Endothelial cell of umbilical vein (primary cell): ENCODE measurements around the genes LYZL2 and NRP1.

- PRO-cap: no peak
CAGE:
- cytosol, long polyA minus RNA: no peak
- cytosol, long polyA plus RNA: no peak
- long polyA plus RNA: no peak
- nucleus, long polyA minus RNA: no peak
- nucleus, long polyA plus RNA: no peak
These were observed 27.2 kb downstream of the SVIL start for GRCh38 chr10:29607470-29608042.

DNA sequence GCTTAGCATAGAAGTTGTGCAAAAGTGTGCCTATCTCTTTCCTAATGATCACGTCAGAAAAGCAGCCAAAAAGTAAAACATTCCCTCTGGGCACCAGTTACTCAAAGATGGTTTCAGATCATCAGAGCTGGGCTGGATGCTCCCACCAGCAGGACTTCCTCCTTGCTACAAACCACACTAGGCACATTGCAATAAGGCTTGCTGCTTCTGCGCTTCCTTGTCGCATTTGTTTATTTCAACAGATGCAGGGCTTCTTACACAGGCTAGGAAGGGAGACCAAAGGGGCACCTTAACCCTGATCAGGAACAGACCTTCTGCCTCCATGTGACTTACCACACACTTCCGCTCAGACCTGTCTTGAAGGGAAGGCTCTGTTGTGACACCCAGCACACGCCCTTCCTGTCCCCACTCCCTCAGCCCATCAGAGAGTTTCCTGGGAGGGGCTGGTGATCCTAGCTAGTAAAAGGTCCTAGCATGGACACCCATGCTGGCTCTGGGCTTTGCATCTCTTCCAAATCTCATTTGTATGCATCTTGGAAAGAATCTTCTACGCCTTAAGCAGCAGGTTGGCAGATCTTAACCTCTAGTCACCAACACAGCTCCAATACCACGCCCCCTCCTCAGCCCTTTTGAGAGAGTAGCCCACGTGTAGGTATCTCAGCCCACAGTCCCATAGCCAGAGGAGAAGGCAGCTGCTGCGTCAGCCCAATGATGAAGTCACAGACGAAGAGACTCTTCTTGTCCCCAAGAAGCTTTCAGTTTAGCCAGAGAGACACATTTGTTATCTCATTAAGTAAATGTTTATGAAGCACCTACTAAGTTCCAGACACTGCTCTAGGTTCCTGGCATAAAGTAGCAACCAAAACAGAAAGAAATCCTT is 47.1 kb upstream of the SVIL start:
- PRO-cap: no peak
CAGE:
- cytosol, long polyA minus RNA: no peak
- cytosol, long polyA plus RNA: no peak
- long polyA plus RNA: no peak
- nucleus, long polyA minus RNA: no peak
- nucleus, long polyA plus RNA: no peak

GRCh38 chr10:29734165-29734515 is 99.4 kb upstream of the SVIL start:
- PRO-cap: no peak
CAGE:
- cytosol, long polyA minus RNA: no peak
- cytosol, long polyA plus RNA: no peak
- long polyA plus RNA: no peak
- nucleus, long polyA minus RNA: no peak
- nucleus, long polyA plus RNA: no peak

DNA sequence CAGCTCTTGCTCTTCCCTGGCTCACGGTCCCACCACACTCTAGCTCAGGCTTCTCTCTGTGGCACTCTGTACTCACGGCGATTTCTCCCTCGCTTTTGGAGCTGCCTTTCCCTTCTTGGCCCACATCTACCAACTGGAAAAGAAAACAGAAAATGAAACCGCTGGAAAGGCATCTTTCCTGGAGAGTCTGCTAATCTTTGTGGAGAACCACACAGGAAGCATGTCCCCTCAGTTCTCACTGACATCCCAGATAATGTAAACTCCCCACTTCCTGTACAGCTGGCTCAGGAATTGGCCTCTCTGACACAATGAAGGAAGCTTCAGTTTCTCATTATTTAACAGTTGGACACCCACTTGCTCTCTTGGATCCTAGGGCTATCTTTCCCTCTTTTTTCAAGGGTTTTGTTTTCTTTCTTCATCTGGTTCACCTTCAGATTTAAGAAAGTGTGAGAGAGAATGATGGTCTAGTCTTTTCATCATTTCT is 209.8 kb downstream of the JCAD start:
- PRO-cap: bidirectional peak, plus-strand start at position 323 of the sequence, minus-strand start at position 135 of the sequence
CAGE:
- cytosol, long polyA minus RNA: no peak
- cytosol, long polyA plus RNA: no peak
- long polyA plus RNA: no peak
- nucleus, long polyA minus RNA: no peak
- nucleus, long polyA plus RNA: no peak

- PRO-cap: unidirectional peak, minus-strand start at chr10:29858443
CAGE:
- cytosol, long polyA minus RNA: no peak
- cytosol, long polyA plus RNA: no peak
- long polyA plus RNA: no peak
- nucleus, long polyA minus RNA: no peak
- nucleus, long polyA plus RNA: no peak
These were observed 201.0 kb downstream of the JCAD start for GRCh38 chr10:29858170-29859045.

DNA sequence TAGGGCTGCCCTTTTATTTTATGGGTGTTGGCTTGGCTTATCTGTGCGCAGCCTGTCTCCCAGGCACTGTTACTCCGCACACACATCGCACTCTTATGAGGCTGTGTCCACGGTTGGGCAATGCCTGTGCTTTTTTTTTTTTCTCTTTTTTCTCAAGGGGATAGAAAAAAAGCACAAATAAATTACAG is 177.9 kb downstream of the JCAD start:
- PRO-cap: no peak
CAGE:
- cytosol, long polyA minus RNA: no peak
- cytosol, long polyA plus RNA: no peak
- long polyA plus RNA: no peak
- nucleus, long polyA minus RNA: no peak
- nucleus, long polyA plus RNA: no peak

DNA sequence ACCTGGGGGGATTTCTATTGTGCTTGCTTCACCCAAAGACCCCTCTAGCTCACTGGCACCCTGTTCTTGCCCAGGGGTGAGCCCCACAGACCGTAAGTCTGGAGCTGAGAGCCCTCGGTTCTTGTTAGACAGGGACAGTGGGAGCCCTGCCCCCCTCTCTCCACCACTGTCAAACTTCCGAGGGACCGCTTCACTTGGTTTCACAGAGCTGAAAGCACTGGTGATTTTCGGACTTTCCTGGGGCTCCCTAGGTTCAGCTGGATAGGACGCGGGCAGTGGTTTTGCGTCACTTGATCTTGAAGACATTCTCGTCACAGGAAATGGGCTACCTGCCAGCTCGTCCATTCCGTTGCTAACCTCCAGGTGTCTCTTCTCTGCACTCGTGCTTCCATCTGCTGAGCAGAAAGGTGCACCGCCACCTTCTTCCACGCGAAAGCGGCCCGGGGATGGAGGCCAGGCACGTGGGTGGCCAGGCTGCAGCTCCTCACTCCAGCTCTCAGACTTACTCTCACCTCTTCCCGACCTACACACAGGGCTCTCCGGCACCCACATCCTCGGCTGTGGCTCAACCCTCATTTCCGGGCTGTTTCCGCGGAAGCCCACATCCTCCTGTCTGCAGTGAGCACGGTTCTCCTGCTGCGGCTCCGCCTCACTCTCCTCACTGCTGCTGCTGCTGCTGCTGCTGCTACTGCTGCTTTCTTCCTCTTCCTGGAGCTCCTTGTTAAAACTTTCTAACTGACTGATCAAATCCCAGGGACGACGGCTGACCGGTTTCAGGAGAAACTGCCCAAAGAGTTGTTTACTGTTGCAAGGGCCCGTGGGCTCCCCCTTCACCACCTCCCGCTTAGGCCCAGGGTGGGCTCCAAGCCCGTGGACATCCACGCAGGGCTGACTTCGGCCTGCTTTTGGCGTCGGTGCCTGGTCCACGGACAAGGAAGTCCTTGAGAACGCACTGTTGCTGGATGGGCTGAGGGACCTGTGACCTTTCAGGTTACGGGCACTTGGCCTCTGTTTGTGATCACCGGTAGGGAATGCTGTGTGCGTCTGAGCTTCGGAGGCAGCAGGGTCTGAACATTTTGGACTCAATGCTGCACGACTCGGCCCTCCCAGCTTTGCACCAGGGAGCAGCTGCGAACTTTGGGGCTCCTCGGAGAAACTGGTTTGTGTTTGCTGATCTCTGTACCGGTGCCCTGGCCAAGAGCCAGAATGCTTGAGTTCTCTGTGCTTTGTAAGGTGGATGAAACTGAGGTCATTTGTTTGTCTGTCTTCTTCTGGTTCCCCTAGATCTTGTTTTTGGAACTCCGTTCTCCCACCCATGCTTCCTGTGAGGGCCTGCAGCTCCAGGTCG is 32.0 kb downstream of the JCAD start:
- PRO-cap: bidirectional peak, plus-strand start at position 652 of the sequence, minus-strand start at position 500 of the sequence; unidirectional peak, minus-strand start at position 1,158 of the sequence
CAGE:
- cytosol, long polyA minus RNA: start-site peak on the minus strand centred at position 566 of the sequence, 92 bp wide, 10 reads; start-site peak on the minus strand centred at position 839 of the sequence, 222 bp wide, 11 reads
- cytosol, long polyA plus RNA: no peak
- long polyA plus RNA: no peak
- nucleus, long polyA minus RNA: no peak
- nucleus, long polyA plus RNA: no peak

DNA sequence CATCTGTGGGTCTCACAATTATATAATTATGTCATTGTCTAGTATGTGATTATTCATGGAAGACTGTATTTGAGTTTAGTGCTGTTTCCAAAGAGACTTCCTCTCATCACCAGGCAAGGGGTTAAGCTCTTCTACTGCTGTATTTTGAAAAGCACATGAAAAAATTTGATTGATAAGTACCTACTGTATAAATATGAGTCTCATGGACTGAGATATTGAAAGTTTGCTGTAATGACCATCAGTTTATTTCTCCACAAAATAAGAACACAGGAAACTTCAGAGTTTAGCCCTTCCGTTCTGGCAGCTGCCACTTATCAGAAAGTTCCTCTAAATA is 92.1 kb downstream of the LYZL2 start:
- PRO-cap: no peak
CAGE:
- cytosol, long polyA minus RNA: no peak
- cytosol, long polyA plus RNA: no peak
- long polyA plus RNA: no peak
- nucleus, long polyA minus RNA: no peak
- nucleus, long polyA plus RNA: no peak

GRCh38 chr10:30553656-30554900 is 75.5 kb downstream of the LYZL2 start:
- PRO-cap: bidirectional peak, plus-strand start at chr10:30554057, minus-strand start at chr10:30554006; bidirectional peak, plus-strand start at chr10:30554349, minus-strand start at chr10:30554346
CAGE:
- cytosol, long polyA minus RNA: no peak
- cytosol, long polyA plus RNA: no peak
- long polyA plus RNA: no peak
- nucleus, long polyA minus RNA: no peak
- nucleus, long polyA plus RNA: no peak

- PRO-cap: no peak
CAGE:
- cytosol, long polyA minus RNA: no peak
- cytosol, long polyA plus RNA: no peak
- long polyA plus RNA: no peak
- nucleus, long polyA minus RNA: no peak
- nucleus, long polyA plus RNA: no peak
These were observed at the start of gene LYZL2 for GRCh38 chr10:30629602-30629805. TSS of gene LYZL2 (minus strand) at chr10:30629753.

DNA sequence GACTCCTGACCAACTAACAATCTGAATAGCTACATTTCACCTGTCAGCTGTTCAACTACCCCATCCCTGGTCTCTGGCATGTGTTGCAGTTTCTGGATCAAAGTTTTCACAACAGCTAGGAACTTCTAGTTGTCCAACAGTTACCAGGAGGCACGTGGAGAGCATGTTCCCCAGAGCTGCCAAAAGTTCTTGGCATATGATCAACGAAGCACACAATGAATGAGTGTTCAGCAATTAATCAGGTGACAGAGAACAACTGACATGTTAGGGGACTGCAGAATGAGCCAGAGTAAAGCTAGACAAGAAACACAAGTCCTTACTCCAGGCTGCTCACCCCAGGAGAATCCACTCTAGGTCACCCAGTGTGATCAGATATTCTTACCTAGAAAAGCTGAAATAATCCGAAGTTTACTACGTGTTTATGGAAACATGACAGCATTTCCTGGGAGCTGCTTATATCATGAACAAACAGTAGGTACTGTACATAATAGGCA is 50.7 kb downstream of the ZNF438 start:
- PRO-cap: no peak
CAGE:
- cytosol, long polyA minus RNA: no peak
- cytosol, long polyA plus RNA: no peak
- long polyA plus RNA: no peak
- nucleus, long polyA minus RNA: no peak
- nucleus, long polyA plus RNA: no peak

GRCh38 chr10:31099637-31100142 is 68.0 kb upstream of the ZNF438 start:
- PRO-cap: no peak
CAGE:
- cytosol, long polyA minus RNA: no peak
- cytosol, long polyA plus RNA: no peak
- long polyA plus RNA: no peak
- nucleus, long polyA minus RNA: no peak
- nucleus, long polyA plus RNA: no peak

DNA sequence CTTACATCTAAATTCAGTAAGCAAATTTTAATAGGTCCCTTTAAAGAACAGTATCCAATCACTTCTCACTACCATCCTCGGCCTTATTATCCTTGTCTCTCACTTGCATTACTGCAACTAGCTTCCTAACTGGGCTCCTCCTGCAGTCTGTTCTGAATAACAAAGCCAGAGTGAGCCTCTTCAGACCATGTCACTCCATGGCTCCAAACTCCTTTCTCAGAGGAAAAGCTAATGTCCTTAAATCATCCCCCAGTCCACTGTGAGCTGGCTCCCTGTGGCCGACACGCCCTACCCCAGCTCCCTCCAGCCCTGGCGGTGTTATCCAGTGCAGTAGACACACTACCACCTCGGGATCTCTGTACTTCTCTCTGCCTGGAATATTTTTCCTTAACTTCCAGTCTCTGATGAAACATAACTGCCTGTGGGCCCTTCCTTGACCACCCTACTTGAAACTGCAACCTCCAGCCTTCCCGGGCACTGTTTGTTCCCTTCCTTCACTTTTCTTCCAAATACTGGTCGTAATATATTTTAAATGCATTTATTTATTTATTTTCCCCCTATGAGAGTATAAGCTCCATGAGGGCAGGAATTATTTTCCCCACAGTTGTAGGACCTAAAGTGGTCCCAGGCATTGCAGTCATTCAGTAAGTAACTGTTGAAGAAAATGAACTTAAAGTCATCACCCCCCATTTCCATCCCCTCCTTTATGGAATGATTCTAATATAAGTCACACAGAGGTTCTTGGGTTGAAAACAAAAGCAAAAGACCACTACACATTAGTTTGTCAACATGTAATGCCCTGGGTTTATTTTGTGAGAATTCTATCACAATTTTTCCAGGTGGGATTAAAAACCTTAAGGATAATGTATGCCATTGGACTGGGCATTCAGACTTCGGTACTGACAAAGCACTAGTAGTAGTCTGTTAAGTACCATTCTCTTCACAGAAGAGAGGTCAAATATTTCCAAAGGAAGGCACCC is 79.7 kb downstream of the EPC1 start:
- PRO-cap: no peak
CAGE:
- cytosol, long polyA minus RNA: no peak
- cytosol, long polyA plus RNA: no peak
- long polyA plus RNA: no peak
- nucleus, long polyA minus RNA: no peak
- nucleus, long polyA plus RNA: no peak

- PRO-cap: bidirectional peak, plus-strand start at chr10:32346263, minus-strand start at chr10:32346261; bidirectional peak, plus-strand start at chr10:32346404, minus-strand start at chr10:32346530; bidirectional peak, plus-strand start at chr10:32346715, minus-strand start at chr10:32346682
CAGE:
- cytosol, long polyA minus RNA: no peak
- cytosol, long polyA plus RNA: no peak
- long polyA plus RNA: no peak
- nucleus, long polyA minus RNA: no peak
- nucleus, long polyA plus RNA: no peak
These were observed 861 bp downstream of the EPC1 start for GRCh38 chr10:32345834-32346759.

GRCh38 chr10:32559708-32560478 is 114.0 kb downstream of the CCDC7 start:
- PRO-cap: no peak
CAGE:
- cytosol, long polyA minus RNA: no peak
- cytosol, long polyA plus RNA: no peak
- long polyA plus RNA: no peak
- nucleus, long polyA minus RNA: no peak
- nucleus, long polyA plus RNA: no peak

DNA sequence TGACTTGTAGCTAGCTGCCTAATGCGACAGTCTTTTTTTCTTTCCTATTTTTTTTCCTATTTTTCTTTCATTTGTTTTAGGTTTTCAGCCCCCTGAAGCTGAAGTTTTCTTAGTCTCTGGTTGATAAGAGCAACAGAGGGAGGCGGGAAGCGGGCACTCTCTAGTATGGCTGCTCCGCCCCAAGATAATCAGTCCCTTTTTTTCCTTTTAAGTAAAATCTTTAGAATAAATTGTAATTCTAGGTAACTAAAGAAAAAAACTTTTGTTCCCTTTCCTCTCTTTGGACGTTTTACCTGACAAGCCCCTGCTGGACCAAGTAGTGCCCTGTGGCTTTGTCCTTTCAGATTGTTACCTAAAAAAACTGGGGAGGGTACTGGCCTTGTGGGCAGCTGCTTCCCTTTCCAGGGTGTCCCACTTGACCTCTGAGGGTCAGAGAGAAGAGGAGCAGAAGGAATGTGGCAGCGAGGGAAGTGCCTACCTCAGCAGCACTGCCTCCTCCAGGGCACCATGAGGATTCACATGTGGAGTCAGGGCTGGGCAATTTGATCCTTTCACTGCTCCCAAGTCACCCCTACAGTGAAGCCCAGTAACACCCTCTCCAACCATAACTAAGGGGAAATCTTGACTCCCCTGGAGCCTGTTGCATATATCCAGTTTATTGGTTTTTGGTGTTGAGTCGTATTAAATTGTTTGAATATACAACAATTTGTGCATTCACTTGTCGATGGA is 64.7 kb downstream of the ITGB1 start:
- PRO-cap: no peak
CAGE:
- cytosol, long polyA minus RNA: start-site peak on the minus strand centred at position 91 of the sequence, 171 bp wide, 6 reads; start-site peak on the minus strand centred at position 298 of the sequence, 56 bp wide, 5 reads
- cytosol, long polyA plus RNA: no peak
- long polyA plus RNA: no peak
- nucleus, long polyA minus RNA: no peak
- nucleus, long polyA plus RNA: no peak

- PRO-cap: no peak
CAGE:
- cytosol, long polyA minus RNA: no peak
- cytosol, long polyA plus RNA: no peak
- long polyA plus RNA: no peak
- nucleus, long polyA minus RNA: no peak
- nucleus, long polyA plus RNA: no peak
These were observed 1.9 kb upstream of the ITGB1 start for GRCh38 chr10:32959687-32960528.

DNA sequence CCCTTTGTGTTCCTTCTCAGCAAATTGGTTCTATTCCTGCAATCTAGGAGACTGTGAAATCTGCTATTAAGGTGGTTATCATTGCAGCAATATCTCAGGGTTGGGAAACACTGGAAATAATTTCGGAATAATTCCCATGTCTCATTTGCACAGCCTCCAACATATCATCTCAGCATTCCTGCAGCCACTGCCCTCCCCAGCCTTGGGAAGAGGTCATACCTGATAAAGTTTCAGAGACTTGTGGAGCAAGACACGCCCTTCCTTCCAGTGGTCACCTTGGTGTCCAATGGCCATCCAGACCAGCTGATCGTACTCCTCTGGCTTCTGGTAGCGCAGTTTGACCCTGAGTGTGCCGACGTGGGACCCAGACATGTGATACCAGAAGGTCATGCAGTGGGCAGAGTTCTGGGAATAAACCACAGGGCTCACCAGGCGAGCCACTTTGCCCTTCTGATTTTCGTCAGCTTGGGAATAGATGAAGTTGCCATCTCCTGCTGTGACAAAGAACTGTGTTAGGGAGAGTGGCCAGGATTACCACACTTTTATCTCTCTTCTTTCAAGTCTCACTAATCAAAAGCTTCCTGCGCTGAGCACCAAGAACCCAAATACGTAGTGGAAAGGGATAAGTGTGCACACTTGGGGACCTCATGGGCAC is 148.3 kb downstream of the NRP1 start:
- PRO-cap: no peak
CAGE:
- cytosol, long polyA minus RNA: no peak
- cytosol, long polyA plus RNA: no peak
- long polyA plus RNA: no peak
- nucleus, long polyA minus RNA: no peak
- nucleus, long polyA plus RNA: no peak

GRCh38 chr10:33315945-33316273 is 18.6 kb downstream of the NRP1 start:
- PRO-cap: no peak
CAGE:
- cytosol, long polyA minus RNA: no peak
- cytosol, long polyA plus RNA: no peak
- long polyA plus RNA: no peak
- nucleus, long polyA minus RNA: no peak
- nucleus, long polyA plus RNA: no peak

DNA sequence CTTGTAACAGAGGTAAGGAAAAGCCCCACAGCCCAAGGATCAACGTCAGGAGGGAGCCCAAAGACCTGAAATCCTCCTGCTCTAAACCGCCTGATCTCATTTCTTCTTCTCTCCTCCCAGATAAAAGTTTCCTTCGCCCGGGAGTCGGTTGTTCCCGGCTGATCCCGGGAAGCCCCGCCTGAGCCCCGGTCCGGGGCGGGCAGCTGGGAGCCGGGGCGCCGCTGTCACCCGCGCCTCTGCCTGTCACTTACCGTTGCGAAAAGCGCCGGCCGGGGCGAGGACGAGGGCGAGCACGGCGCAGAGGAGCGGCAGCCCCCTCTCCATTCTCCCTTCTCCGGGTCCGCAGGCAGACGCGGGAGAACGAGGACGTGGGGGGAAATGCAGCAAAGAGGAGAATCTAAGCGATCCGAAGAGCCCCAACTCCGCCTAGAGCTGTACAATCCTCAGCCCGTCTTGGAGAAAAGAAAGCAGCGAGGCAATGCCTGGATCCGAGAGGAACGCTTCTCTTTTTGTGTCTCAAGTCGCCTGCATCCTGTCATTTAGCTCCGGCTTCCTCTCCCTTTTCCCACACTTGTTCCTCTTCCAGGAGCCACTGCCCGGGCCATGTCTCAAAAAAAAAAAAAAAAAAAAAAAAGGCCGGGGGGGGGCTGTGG is at the start of gene NRP1:
Gene NRP1 (minus strand): TSS at position 609 of the 653 bp plus-strand sequence.
- PRO-cap: bidirectional peak, plus-strand start at position 323 of the sequence, minus-strand start at position 122 of the sequence; bidirectional peak, plus-strand start outside the sequence, minus-strand start at position 573 of the sequence
CAGE:
- cytosol, long polyA minus RNA: start-site peak on the minus strand centred at position 519 of the sequence, 112 bp wide, 555 reads
- cytosol, long polyA plus RNA: start-site peak on the minus strand centred at position 537 of the sequence, 116 bp wide, 367 and 1,022 reads in 2 replicates
- long polyA plus RNA: start-site peak on the minus strand centred at position 516 of the sequence, 179 bp wide, 1,322 and 1,608 reads in 2 replicates
- nucleus, long polyA minus RNA: start-site peak on the minus strand centred at position 529 of the sequence, 104 bp wide, 2,887 reads
- nucleus, long polyA plus RNA: start-site peak on the minus strand centred at position 537 of the sequence, 116 bp wide, 1,357 and 1,166 reads in 2 replicates